Mammary epithelial cell (primary cell): ENCODE measurements around a stretch of chr9.

DNA sequence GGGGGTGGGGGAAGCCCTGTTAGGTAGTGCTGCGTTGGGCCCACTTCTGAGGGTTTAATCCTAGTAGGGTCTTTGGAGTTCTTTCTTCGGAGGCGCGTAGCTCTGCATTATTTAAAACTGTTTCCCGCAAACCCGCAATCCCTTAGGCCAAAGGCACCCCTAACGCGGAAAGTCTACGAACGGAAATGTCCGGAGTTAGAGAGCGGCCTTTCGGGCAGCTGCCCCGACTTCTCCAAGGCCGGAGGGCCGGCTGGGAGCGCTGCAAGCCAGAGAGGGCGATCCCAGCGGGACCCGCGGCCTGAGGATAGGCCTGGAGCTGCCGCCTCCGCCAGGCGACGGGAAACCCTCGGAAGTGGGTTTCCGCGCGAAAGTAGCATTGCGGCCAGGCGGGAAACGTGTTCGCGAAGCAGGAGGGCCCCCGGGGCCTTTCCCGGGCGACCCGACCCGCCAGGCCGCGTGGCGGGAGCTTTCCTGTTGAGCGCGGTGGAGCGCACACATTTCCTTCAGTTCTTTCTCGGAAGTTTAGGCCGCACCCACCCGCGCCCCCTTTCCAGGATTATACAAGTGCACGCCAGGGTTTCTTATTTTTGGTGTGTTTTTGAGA is 630 bp upstream of the UHRF2 start:
- CAGE, long polyA plus RNA = no peak
- RRBS = 8% methylated on average over 5 of the region's 50 CpGs

DNA sequence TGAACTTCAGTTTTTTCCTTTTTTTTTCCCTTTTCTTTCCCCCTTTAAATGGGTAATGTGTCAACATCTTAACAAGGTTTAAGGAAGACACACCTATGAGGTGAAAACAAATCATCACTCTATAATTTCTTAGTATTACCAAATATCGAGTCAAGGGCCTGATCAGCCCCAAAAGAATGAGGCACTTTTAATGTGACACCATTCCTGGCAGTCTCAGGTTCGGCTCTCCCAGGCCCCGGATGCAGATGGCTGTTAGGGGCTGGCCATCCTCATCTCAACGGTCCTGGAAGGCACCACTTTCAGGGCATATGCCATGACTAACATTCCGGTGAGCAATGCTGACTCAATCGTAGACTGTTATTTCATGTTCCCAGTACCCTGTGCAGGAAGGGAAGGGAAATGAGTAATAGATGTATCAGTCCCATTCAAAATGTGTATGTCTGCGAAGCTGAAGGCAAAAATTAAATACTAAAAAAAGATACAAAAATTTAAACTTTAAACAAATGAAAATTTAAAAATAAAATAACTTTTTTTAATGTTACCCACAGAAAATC is 79.2 kb downstream of the GLDC start:
- CAGE, long polyA plus RNA = no peak
- RRBS = 4% methylated on average over 2 of the region's 7 CpGs

DNA sequence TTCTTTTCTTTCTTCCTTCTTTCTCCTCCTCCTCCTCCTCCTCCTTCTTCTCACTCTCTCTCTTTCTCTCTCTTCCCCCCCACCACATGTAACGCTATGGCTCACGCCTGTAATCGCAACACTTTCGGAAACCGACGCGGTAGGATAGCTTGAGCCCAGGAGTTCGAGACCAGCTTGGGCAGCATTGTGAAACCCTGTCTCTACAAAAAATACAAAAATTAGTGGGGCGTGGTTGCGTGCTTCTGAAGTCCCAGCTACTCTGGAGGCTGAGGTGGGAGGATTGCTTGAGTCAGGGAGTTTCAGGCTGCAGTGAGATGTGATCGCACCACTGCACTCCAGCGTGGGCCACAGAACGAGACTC is 745 bp upstream of the GLDC start:
- CAGE, long polyA plus RNA = no peak
- RRBS = no CpG with 5 or more reads among the region's 13 CpGs

DNA sequence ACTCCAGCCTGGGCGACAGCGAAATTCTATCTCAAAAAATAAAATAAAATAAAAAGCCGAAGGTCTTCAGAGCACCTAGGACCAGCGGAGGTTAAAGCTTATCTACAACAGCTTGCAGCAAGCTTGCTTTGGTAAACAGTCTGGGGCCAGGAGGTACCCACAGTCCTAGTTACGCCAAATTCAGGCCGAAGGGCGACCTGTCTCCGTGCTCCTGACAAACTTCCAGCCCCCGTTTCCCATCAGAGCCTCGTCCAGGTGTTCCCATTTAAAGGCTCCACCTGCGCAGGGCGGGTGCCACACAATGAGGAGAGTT is 42.2 kb upstream of the KDM4C start:
- CAGE, long polyA plus RNA = no peak
- RRBS = no CpG with 5 or more reads among the region's 12 CpGs

DNA sequence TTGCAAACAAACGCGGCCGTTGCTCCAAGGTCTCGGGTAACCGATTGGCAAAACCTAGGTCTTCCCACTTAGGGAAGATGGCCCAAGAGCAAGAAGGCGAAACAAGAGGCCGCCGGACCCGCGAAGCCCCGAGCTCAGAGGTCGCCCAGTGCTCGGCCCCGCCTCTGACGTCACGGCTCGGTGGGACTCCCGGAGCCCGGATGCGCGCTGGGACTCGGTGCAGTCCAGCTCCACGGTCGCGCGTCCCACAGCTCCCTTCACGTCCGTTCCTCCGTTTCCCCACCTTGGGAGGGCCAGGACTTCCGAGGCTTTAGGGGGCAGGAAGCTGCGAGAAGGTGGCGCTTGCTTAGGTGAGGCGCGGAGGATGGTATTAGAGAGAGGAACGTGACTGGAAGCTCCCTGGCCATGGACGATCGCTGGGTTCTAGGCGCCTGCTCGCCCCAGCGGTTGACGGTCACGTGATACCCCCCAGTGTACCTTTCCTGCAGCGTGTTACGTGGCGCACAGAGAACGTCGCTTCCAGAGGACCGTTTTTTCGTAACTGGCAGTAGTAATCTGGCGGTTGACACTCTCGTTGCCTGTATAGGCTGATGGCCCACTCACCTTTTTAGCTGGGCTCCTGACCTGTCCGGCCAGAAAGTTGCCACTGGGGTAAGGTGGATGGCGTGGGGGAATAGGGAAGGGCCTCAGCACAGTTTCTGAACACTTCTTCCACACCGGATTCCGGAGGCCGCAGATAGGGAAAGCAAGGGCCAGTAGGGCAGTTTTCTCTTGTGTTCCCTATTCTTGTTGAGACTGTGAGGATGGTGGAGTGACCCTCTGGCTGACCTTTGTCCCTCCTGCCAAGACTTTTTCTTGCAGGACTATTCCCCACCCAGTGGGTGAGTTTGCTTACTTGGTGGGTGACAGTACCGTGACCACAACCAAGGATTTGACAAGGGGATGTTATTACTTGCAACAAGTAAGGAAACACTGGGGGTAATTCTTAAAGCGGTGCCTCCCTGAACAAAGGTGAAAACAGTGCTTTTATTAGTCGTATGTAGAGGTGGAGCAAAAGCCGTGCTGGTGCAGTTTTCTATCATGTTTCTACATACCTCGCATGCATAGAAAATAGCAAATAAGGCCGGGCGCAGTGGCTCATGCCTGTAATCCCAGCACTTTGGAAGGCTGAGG is 41.4 kb upstream of the KDM4C start:
- CAGE, long polyA plus RNA = no peak
- RRBS = 38% methylated on average over 12 of the region's 63 CpGs

DNA sequence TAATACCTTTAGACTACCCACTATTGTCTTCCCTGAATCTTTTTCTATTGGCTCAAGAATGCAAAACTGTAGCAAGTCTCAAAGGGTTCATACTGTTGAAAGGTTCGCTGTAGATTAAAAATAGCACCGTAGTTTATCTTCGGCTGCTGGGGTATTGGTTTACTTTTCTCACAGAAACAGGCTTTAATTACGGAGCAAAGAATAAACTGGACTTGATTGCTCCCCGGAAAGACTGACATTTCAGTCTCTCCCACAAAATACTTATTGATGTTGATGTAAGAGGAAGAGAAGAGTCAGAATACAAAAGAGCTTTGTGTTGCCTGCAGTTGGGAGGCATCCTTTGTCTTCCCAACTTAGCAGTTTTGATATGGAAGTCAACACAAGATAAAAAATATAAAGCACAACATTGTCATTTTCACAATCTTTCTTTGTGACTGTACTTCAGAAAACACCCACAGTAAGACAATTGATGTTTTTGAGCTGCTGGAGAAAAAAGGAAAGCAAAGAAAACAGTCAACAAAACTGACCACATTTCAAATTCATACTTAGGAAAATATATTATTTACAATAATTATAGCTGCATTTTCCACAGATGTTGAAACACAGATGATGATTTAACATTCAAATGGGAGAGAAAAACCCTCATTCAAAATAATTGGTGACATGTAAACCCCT is 184.0 kb upstream of the DMAC1 start:
- CAGE, long polyA plus RNA = no peak
- RRBS = no CpG with 5 or more reads among the region's 5 CpGs

- CAGE, long polyA plus RNA = no peak
- RRBS = 3% methylated on average over 7 of the region's 31 CpGs
Observed at GRCh38 chr9:8858467-8859159, 1059.0 kb upstream of the DMAC1 start.

DNA sequence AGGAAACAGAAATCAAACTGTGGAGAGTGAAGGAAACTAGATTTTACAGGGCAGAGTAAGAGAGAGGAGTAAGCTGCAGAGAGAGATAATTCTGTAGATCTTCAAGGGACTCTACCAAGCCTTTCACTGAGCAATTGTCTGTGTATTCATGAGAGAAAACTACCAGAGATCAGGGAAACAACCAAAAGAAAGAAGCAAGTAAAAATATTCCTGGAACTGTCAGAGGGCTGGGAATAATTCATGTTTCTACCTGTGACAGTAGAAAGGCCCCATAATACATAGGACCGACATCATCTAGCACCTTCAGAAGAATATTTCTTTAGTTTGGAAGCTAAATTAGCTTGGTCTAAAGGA is 1084.7 kb downstream of the PTPRD start:
- CAGE, long polyA plus RNA = no peak
- RRBS = no CpG with 5 or more reads among the region's 1 CpG

DNA sequence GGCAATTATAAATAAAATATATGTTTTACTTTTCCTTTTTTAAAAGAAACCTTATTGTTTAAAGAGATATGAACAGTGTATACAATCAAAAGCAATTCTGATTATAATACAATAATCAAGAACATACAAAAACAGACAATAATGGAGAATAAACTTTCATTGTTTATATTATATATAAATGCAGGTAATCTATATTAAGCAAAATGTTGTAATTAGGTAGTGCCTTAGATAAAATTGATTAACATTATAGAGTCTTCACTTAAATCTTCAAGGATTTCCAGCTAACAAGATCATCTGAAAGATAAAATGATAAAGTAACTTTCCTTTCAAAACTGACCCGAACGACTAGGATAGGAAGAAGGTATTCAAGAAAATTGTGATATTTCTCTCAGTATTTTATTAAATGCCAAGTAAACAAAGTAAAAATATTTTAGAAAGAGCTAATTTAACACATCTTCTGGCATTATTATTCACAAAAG is 430.9 kb upstream of the TYRP1 start:
- CAGE, long polyA plus RNA = no peak
- RRBS = no CpG with 5 or more reads among the region's 2 CpGs

DNA sequence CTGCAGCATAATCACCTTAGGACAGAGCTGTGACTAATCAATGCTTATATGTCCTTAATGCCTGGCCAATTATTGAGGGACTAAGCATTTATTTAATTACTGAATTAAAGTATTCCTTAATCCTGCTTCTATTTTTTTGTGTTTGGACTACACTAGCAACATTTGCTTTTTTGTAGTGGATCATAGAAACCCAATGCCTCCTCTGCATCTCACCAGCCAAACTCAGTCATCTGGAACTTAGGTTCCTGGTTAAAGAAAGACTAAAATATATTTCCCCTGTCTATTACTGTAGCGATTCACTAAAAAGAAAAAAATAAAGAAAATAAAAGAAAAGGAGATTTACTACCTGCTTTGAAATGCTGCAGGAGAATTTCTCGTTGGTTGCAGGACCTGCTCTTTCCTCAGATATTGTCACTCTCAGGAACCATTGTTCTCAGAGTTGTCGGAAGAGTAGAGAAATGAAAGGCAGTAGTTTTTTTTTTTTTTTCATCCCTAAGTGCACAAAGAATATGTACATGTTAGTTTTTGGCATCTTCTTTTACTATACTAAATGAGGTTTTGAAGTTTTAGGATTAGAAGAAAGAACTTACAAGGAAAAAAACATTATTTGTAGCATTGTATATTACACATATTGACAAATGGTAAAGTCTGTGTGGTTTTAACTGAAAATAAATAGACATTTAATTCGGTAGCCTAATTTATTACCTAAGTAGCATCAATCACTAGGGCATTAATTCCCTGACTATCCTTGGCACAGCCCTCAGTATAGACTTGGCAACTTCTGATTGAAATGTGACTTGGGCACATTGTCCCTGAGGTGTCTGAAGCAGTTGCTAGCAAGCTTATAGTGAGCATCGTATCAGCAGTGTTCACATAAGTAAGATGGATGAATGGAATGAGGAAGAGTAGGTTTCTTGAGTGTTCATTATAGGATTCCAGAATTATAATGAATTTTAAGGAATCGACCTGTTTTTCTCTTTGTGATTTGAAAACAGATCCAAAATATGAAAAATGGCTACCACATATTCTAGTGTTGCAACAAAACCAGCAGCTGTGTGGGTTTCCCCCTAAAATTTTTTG is 15.8 kb downstream of the LURAP1L start:
- CAGE, long polyA plus RNA = no peak
- RRBS = no CpG with 5 or more reads among the region's 6 CpGs

- CAGE, long polyA plus RNA = no peak
- RRBS = no CpG with 5 or more reads among the region's 3 CpGs
Observed at GRCh38 chr9:13121555-13122284, 157.8 kb downstream of the MPDZ start.

GRCh38 chr9:13267734-13268311 is 11.7 kb downstream of the MPDZ start:
- CAGE, long polyA plus RNA = no peak
- RRBS = no CpG with 5 or more reads among the region's 2 CpGs

GRCh38 chr9:14029783-14030855 is 283.8 kb downstream of the NFIB start:
- CAGE, long polyA plus RNA = no peak
- RRBS = no CpG with 5 or more reads among the region's 17 CpGs

GRCh38 chr9:14030856-14031658 is 282.9 kb downstream of the NFIB start:
- CAGE, long polyA plus RNA = no peak
- RRBS = no CpG with 5 or more reads among the region's 11 CpGs

DNA sequence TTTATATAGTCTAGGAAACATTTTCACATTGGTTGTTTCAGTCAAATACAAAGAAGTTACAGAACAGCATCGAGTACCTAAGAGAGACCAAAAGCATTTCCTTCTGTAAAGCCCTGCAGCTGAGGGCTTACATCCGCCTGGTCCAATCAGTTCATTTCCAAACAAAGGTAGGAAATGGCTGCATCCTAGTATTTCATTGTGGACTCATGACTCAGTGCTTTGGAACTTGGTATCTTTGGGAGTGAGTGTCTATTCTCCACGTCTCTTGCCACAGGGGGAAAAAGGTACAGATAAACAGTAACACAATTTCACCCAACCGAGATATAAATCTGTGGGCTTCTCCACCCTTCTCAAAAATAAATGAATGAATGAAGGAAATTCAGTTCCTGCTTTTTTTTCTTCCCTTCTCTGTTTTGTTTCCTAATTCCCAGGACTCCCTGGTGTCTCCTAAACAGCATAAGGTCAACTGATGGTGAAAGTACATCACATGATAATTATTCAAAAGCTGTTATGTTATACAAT is 75.4 kb downstream of the NFIB start:
- CAGE, long polyA plus RNA = no peak
- RRBS = no CpG with 5 or more reads among the region's 4 CpGs

- CAGE, long polyA plus RNA = no peak
- RRBS = no CpG with 5 or more reads among the region's 4 CpGs
Observed at GRCh38 chr9:14243179-14243837, 70.6 kb downstream of the NFIB start.

GRCh38 chr9:14248213-14249036 is 65.5 kb downstream of the NFIB start:
- CAGE, long polyA plus RNA = no peak
- RRBS = no CpG with 5 or more reads among the region's 6 CpGs

DNA sequence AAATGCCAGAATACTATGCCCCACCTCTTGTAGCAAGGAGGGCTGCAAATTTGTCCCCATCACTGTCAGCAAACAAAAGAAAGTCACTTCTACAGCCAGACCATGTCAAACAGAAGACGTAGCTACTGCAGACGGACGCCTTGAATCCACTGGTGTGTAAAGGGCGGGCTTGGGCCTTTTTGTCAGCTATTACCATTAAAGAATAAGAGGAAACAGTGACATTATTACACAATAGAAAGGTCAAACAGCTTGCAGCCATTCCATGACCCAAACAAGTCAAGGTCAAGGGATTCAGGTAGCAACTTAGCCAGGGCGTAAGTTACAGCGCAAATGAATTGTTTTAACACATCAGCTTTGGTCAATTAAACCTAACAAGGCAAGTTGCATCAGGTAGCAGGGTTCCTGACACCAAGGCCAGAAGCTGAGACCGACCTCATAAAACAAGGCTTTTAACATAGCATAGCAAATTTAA is 15.4 kb downstream of the NFIB start:
- CAGE, long polyA plus RNA = no peak
- RRBS = no CpG with 5 or more reads among the region's 7 CpGs

GRCh38 chr9:14311853-14312295 is 2.1 kb downstream of the NFIB start:
- CAGE, long polyA plus RNA = no peak
- RRBS = no CpG with 5 or more reads among the region's 4 CpGs

GRCh38 chr9:14316610-14317385 is 2.9 kb upstream of the NFIB start:
- CAGE, long polyA plus RNA = no peak
- RRBS = no CpG with 5 or more reads among the region's 11 CpGs